Tongue (tissue), 2 donors: ENCODE measurements around the genes AZGP1, FBXO24, PCOLCE and EPO.

GRCh38 chr7:99889837-99890063 lies 12.9 kb upstream of the OR2AE1 start:
- RAMPAGE, long total RNA, result no peak

- RAMPAGE, long total RNA, result start-site peak on the minus strand at chr7:99976026-99976032, 330 and 22 reads in 2 replicates
Measured at GRCh38 chr7:99975391-99976417, at the start of gene AZGP1. Gene AZGP1, minus strand, starts transcription at chr7:99976031.

GRCh38 chr7:100038165-100038798 lies 11.3 kb upstream of the ZSCAN21 start:
- RAMPAGE, long total RNA, result no peak

GRCh38 chr7:100072931-100073413 lies 8.6 kb downstream of the ZNF3 start:
- RAMPAGE, long total RNA, result no peak

DNA sequence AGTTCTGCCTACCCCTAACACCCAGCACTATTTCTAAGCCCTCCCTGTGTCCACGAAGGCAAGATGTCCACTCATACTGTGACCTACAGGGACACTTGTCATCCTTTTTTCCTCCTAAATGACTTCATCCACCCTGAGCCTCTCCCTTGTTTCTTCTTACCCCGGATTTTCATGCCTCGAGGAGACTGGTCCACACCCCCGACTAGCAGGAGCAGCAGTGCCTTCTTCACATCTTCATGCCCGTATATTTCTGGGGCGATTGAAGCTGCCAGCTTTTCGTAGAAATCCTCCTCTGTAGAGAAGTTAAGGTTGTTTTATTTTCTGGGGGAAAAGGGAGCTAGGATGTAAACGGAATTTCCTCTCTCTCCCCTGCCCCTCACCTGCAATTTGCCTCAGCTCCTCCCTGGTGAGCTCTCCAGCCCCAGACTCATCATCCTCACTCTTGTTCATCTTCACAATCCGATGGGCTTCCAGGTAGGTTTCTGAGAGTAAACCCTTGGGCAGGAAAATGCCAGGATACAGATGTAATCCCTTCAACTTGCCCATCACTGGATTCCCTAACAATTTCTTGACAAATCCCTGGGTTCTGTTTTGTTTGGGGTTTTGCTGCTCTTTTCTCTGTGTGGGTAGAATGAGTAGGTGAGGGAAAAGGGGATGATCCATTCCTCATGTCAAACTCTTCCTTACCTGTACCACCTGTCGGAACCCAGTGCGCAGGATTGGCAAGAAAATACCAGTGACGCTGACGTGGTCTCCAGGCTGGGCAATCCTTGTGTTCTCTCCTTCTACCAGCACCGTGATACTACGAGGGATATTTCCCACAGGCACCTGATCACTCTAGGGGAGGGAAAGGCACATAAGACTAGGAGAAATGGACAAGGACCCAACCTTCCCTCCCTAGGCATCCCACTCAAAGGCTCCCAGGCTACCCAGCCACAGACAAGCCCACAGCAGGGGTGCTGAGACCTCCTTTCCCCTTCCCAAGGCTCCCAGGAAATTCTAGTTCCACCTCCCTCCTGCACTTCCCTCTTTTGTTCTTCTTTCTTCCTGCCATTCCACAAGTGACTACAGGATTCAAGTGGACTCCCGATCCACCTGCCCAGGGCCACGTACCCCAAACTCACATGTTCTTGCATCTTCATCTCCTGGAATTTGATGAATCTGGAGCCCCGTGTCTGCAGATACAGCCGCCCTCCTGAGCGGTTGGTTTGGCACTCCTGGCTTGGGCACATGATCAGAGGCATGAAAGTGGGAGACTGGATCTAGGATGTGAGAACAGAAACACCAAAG lies 3.3 kb downstream of the MCM7 start:
- RAMPAGE, long total RNA, result no peak

DNA sequence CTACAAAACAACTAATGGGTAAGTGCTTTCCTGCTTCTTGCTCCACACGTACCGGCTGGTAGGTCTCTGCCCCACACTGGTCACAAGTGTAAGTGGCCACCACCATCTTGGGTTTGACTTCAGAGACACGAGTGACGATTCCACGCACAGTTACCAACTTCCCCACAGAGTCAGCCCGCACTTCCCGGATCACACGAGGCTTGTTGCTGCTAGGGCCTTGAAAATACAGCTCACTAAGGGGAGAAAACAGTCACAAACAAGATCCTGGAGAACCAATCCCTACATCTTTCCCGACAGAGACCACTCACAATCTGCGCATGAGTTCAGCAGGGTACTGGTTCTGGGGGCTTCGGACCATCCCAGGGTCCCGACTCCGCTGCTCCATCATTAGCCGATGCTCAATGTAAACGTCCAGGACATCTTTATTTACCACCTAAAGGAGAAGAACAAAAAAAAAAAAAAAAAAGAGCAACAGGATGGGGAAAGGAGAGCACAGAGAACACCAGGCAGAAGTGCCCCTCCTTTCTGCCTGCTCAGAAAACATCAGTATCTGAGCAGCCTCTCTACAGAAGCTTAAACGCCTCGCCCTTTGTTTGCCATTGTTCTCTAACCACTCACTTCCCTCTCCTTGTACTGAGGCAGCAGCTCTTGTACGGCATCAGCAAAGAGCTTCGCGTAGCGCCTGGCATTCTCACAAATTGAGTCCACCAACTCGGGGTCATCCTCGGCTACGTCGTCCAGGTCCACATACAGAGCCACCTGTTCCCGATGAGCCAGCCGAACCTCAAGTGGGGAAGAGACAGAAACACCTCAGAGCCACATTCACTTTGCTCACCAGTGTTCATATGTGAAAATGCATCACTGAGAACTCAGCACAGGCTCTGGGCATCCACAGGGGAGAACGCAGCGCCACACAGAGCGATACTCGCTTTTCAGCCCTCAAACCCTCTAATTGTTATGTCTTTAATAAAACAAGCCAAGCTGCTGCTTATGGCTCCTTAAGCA lies 1.9 kb downstream of the MCM7 start:
- RAMPAGE, long total RNA, result no peak

DNA sequence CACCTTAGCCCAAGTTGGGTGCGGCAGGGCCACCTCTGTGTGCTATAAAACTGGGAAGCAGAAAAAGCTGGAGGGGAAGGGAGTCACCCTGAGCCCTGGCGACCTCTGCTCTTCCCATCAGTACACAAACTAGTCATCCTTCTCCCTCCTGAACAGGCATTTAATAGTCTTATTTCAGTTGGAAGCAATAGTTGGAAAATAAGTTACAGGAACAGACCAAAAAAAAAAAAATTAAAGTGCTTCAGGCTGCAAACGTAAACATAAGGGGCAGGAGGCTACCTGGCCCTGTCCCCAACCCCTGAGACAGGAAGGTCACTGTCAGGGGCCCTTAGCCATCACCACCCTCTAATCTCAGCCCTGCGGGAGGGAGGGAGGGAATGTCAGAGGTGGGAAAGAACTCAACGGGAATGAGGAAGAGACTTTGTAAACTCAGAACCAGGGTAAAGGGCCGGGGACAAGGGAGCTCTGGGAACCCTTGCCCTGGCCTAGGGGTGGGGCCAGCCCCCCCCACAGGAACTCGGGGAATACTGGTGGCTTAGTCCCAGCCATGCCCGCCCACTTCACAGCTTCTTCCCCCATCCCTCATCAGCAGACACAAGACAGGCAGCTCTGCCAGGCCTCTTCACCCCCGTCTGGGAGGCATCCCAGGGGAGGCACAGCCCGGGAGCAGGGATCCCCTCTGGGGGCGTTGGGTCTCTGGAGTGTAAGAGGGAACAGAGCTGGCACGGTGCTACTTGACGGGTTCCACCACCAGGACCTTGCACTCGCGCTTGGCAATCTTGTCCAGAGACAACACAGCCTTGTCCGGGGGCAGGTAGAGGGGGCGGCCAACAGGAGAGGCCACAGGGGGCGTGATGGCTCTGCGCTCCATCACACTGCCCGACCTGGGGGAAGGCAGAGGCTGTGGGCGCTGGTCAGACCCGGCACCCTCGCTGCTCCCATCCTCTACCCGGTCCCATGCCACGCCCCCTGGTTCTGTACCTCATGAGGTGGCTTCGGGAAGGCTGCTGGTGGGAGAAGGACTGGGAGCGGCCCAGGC lies 3.9 kb downstream of the TRAPPC14 start:
- RAMPAGE, long total RNA, result no peak

- RAMPAGE, long total RNA, result no peak
Measured at GRCh38 chr7:100269559-100270213, 37.8 kb upstream of the SPDYE3 start.

DNA sequence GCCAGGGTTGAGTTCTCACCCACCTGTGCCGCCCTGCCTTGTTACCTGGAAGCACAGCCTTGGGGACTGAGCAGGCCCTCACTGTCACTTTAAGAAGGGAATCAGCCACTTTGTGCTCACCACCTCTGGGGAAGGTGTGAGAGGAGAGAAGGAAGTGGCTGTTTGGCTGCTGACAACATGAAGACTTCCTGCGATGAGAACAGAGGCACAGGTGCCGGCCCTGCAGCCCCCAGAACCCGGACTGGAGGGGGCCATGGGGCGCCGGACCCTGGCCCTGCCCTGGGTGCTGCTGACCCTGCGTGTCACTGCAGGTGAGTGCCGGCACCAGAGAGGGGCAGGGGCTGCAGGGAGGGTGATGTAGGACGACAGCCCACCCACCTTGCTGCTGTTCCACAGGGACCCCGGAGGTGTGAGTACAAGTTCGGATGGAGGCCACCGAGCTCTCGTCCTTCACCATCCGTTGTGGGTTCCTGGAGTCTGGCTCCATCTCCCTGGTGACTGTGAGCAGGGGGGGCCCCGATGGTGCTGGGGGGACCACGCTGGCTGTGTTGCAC lies 5.7 kb upstream of the PILRB start:
- RAMPAGE, long total RNA, result no peak

DNA sequence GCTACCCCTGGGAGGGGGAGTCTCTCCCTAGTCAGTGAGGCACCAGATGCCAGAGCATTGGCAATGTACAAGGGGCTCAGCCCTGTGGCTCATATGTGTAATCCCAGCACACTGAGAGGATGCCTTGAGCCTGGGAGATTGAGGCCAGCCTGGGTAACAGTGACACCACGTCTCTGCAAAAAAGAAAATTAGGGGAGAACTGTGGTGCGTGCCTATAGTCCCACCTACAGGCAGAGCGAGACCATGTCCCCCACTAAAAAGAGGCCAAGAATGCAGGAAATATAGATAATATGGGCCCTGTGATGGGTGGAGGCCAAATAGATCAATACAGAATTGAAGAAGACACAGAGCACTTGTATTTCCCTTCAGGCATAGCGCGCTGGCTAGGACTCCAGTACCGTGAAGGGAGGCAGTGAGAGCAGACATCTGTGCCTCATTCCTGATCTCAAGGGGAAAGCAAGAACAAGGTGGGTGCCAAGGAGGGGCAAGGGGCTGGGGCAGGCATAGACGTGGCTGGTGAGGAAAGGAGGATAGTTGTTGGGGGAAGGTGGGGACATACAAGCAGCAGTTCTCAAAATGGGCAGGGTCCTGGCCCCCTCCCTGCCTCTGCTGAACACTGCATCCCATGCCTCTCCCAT lies 3.0 kb upstream of the PILRB start:
- RAMPAGE, long total RNA, result no peak

GRCh38 chr7:100359281-100359710 lies 1.4 kb downstream of the PILRB start:
- RAMPAGE, long total RNA, result no peak

- RAMPAGE, long total RNA, result no peak
Measured at GRCh38 chr7:100364086-100365099, 6.5 kb downstream of the PILRB start.

- RAMPAGE, long total RNA, result no peak
Measured at GRCh38 chr7:100430598-100431487, 1.2 kb downstream of the MEPCE start.

DNA sequence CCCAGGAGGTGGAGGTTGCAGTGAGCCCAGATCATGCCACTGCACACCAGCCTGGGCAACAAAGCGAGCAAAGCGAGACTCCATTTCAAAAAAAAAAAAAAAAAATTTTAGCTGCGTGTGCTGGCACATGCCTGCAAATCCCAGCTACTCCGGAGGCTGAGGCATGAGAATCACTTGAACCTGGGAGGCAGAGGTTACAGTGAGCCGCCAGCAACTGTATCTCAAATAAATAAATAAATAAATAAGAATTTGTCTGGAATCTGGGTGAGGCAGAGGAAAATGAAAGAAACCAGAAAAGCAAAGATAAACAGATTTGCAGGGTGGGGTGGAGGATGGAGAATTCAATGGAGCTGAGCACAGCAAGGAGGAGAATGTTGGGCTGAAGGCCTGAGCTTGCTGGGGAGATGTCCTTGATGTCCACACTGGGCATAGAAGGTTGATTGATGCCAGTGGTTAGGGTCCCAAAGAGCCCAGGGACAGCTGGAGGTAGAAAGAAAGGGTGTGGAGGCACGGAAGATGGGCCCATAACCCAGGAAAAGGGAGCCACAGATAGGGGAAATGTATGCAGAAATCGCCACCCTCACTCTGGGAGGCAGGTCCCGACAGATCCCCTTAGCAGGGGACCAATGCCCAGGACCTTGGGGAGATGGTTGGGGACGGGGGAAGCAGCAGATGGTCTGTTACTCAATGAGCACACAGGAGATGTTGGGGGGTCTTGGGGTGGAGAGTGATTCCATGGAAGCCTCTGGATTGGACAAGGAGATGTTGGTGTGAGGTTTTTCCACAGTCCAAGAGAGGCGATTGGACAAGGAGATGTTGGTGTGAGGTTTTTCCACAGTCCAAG lies 6.6 kb upstream of the PPP1R35 start:
- RAMPAGE, long total RNA, result no peak

DNA sequence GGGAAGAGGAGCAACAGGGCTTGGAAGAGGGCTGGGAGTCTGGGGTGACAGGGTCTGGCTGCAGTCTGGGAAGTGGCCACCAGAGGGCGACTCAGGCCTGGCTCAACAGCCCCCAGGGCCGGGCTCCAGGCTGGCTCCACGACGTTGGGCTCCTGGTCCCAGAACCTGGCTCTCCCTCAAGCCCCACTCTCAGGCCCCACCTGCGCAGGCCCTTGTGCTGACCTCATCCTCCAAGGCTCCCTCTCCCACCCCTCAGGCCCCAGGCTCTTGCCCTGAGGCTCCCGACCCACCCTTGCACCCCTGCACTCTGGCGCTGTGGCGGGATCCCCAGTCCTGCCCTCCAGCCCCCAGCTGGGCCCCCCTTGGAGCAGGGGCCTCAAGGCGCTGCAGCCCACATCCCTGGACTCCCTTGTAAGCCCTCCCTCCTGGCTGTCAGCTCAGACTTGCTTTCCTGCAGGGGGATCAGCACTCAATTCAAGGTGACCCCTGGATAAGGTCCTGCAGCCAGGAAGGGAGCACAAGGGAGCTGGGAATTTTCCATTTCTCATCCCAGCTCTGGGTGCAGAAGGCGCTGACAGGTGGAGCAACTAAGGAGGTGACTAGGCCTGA lies 5.4 kb upstream of the SPACDR start:
- RAMPAGE, long total RNA, result no peak

DNA sequence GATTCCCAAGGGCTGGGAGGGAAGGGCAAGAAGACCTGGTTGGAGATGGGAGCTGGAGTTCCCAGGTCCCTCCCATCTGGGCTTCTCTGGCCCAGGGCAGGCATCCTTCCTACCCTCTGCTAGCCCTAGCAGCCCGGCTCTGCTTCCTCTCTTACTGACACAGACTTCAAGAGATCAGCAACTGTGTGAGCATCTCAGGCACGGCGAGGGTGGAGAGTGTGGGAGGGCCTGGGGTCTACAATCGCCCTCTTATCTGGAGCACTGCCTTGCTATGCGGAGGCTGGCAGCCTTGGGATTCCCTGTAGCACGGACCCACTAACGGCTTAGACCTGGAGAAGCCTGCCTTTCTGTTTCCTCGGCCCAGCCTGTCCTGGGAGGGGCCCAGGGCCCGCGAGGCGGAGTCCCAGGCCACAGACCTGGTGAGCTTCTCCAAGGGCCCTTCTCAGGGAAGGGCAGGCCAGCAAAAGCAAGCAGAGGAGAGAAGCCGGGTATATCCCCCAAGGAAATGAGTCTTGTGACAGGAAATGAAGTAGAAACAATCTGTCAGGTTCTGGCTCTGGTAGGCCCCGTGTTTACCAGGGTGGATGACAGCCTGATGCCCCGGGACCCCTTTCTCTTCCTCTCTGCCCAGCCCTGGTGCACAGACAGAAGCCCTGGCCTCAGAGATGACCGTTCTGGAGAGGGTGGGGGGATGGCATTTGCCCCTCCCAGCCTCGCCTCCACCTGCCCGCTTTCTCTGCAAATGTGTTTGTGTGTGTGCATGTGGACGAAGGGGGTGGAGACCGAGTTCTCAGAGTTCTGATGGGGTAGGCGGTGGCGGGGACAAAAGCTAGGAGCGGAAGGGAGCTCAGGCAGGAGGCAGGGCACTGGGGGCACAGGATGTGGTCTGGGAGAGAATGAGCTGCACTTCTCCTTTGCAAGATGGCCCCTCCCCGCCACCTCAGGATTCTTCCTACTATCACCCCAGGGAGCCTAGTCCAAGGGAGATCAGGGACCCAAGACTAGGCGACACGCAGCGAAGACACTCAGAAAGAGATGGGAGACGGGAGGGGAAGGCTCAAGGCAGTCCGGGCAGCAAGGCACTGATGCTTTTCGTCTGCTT lies 2.5 kb downstream of the LRCH4 start:
- RAMPAGE, long total RNA, result no peak

DNA sequence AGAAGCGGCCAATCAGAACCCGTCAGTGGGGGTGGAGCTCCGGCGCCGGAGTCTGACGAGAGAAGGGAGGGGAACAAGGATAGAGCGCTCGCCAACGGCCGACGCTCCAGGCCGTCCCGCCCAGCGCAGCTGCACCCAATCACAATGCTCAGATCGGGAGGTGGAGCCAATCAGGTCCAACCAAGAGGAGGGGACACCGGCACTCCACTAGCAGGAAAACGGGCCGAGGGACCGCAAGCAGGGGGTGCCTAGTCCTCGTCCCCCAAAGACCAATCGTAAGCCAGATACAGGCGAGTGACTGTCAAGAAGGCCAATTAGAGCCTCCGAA lies at the start of gene FBXO24:
TSS of gene FBXO24 (plus strand) at position 82 of the 328 bp plus-strand sequence.
- RAMPAGE, long total RNA, result no peak

GRCh38 chr7:100602072-100602681 lies at the start of gene PCOLCE:
Gene PCOLCE, plus strand, starts transcription at chr7:100602363.
- RAMPAGE, long total RNA, result start-site peak on the plus strand at chr7:100602378-100602401, 63 and 65 reads in 2 replicates

- RAMPAGE, long total RNA, result no peak
Measured at GRCh38 chr7:100676422-100676896, 2.9 kb downstream of the GNB2 start.

DNA sequence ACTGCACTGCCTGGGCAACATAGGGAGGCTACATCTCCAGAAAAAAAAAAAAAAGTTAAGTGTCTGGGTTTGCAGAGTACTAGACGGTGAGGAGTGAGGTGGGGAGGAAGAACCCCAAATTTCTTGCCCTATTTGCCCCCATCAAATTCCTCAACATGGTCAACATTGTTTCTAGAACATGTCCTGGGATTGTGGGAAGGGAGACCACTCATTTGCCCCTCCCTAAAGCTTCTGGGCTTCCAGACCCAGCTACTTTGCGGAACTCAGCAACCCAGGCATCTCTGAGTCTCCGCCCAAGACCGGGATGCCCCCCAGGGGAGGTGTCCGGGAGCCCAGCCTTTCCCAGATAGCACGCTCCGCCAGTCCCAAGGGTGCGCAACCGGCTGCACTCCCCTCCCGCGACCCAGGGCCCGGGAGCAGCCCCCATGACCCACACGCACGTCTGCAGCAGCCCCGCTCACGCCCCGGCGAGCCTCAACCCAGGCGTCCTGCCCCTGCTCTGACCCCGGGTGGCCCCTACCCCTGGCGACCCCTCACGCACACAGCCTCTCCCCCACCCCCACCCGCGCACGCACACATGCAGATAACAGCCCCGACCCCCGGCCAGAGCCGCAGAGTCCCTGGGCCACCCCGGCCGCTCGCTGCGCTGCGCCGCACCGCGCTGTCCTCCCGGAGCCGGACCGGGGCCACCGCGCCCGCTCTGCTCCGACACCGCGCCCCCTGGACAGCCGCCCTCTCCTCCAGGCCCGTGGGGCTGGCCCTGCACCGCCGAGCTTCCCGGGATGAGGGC lies at the start of gene EPO:
TSS of gene EPO (plus strand) at position 337 of the 790 bp plus-strand sequence.
- RAMPAGE, long total RNA, result no peak